GM19239 (cell line): ENCODE measurements around the genes TMC1 and VPS13A.

- RRBS: no CpG with 5 or more reads among the region's 2 CpGs
These were observed 5.9 kb downstream of the ZFAND5 start for GRCh38 chr9:72358824-72359802.

- RRBS: no CpG with 5 or more reads among the region's 4 CpGs
These were observed 1.7 kb downstream of the ZFAND5 start for GRCh38 chr9:72363153-72363849.

DNA sequence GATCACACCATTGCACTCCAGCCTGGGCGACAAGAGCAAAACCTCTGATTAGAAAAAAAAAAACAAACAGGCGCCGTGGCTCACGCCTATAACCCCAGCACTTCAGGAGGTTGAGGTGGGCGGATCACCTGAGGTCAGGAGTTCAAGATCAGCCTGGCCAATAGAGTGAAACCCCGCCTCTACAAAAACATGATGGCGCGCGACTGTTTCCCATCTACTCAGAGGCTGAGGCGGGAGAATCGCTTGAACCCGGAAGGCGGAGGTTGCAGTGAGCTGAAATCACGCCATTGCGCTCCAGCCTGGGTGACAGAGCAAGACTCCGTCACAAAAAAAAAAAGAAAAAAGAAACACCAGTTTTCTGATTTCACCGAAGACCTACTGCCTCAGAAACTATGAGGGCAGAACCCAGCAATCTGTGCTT, at the start of gene TMC1:
TSS of gene TMC1 (plus strand) at position 192 of the 421 bp plus-strand sequence.
- RRBS: no CpG with 5 or more reads among the region's 17 CpGs

- RRBS: no CpG with 5 or more reads among the region's 24 CpGs
These were observed 6.0 kb downstream of the TMC1 start for GRCh38 chr9:72526939-72528267.

GRCh38 chr9:72585753-72586271, 64.4 kb downstream of the TMC1 start:
- RRBS: no CpG with 5 or more reads among the region's 6 CpGs

- RRBS: no CpG with 5 or more reads among the region's 5 CpGs
These were observed 30.7 kb upstream of the ALDH1A1 start for GRCh38 chr9:72983382-72984056.

DNA sequence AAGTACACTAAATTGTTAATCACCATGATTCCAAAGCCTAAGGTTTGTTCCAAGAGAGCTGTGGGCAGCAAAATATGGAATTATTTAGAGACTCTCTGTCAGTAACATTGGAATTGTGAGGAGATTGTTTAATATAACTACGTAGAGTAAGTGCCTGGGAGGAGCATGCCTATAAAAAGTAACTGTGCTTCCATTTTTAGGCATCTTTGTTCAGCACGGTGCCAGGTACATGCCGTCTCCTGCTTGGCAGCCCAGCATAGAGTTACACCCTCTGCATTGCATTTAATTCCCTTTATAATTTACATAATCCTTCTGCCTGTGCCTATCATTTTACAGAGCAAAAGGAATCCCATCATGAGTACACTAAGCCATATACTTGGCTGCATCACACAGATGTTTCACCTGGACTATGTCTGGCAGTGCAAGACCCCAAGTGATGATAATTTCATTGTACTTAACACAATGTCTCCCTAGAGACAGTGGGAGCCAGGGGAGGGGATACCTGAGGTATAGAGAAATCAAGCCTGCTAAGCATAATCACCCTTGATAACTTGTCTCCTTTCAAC, 32.2 kb upstream of the ALDH1A1 start:
- RRBS: no CpG with 5 or more reads among the region's 3 CpGs

GRCh38 chr9:72987681-72988343, 35.0 kb upstream of the ALDH1A1 start:
- RRBS: no CpG with 5 or more reads among the region's 7 CpGs

- RRBS: no CpG with 5 or more reads among the region's 2 CpGs
These were observed 2.3 kb upstream of the ANXA1 start for GRCh38 chr9:73149410-73149779.

DNA sequence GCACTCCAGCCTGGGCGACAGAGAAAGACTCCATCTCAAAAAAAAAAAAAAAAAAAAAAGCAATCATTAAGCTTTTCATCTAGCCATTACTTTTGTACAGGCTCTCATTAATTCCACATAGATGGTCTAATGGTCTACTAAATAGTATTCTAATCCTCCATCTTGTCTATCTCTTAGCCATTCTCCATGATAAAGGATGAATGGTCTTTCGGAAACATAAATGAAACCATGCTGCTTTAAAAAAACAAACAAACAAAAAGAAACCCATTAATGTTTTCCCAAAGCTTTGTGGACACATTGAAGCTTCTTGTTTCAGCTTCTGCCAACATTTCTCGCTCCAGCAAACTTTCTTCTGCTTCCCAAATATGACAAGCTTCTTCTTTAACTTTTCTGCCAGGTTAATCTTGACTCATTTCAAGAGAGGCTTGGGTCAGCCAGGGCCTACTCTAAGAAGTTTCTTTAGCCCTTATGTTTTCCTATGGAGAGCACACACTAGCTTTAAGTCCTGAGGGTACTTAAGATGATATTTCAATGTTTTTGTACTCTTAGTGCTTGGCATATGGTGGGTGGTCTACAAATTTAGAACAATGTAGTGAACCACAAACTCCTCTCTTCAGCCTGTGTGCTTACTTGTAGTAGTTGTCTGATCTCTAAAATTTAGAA, 6.1 kb downstream of the ANXA1 start:
- RRBS: no CpG with 5 or more reads among the region's 3 CpGs

- RRBS: no CpG with 5 or more reads among the region's 3 CpGs
These were observed 217.4 kb upstream of the RORB start for GRCh38 chr9:74279787-74280138.

DNA sequence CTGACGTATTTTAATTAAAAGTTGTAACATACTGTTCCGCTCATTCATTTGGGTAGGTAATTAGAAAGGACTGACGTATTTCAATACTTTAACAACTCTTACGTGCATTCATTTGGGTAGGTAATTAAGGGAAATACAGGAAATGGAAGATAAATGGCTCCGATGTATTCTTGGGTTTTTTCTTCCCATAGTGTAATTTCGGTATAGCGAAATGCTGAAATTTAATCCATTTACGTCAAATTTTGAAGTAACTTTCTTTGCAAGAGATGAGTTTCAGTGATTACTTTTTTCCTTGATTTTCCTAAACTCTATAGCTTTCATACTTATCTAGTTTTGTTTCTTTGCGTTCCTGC, 1.2 kb downstream of the OSTF1 start:
- RRBS: no CpG with 5 or more reads among the region's 9 CpGs

DNA sequence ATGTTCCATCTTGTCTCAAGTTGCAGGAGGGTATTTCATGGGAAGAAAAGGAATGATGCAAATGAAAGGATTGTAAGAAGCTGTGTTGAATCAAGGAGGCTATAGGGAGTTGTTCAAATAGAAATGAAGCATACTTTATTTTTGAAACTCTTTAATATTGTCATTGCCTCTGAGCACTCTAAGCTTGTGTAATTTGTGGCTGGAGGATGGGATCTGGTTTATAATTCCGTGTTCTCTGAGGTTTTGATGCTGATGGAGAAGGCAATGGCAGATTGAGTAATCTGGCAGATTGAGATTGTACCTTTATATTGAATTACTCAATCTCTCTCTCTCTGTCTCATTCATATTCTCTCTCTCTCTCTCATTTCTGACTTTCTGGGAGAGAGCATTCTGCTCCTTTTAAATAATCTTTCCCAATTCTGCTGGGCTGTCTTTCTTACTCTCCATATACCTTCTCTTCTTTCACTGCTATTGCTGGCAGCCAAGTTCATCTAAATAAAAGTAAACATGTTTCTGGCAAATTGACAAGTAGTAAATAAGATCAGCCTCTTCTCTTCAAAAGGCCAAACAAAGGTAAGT, 288.6 kb downstream of the OSTF1 start:
- RRBS: no CpG with 5 or more reads among the region's 1 CpG

GRCh38 chr9:76385952-76386334, 8.3 kb downstream of the RFK start:
- RRBS: no CpG with 5 or more reads among the region's 1 CpG

- RRBS: no CpG with 5 or more reads among the region's 1 CpG
These were observed 7.3 kb upstream of the RFK start for GRCh38 chr9:76401531-76401860.

DNA sequence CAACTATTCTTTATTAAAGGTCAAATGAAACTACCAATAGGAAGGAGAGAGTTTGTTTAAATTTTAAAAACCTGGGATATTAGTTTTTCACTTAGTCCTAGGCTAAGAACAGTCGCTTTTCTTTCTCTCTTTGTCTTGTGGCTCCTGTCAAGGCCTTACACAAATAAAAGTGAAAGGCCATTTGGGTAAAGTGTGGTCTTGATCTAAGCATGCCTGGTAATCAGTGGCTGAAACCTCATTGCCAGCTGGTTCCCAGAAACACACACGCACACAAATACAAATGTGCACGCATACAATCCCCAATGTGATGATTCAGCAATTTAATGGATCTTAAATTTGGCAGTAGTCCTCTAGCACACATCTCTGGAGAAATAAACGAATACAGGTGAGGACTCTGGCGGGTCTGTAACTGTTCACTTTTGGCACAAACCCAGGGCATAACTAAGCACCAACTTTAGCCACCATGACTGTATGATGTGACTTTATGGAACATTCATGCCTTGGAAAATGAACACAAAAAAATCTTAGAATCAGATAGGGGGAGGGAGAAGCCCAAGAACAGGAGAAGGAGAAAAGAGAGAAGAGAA, 70.0 kb downstream of the PRUNE2 start:
- RRBS: no CpG with 5 or more reads among the region's 5 CpGs

- RRBS: 2% methylated on average over 25 of the region's 87 CpGs
These were observed at the start of gene VPS13A for GRCh38 chr9:77176783-77177827. VPS13A (plus strand) TSS chr9:77177534.

GRCh38 chr9:77879566-77880062, 152.0 kb downstream of the GNAQ start:
- RRBS: no CpG with 5 or more reads among the region's 5 CpGs

GRCh38 chr9:77989337-77990136, 42.1 kb downstream of the GNAQ start:
- RRBS: no CpG with 5 or more reads among the region's 3 CpGs